Mesangial cell (primary cell): ENCODE results near the gene BTBD19.

- RAMPAGE, long total RNA = no peak
Measured at GRCh38 chr1:44406020-44406426, 968 bp downstream of the RNF220 start.

GRCh38 chr1:44408376-44409336 lies 3.6 kb downstream of the RNF220 start:
- RAMPAGE, long total RNA = no peak

DNA sequence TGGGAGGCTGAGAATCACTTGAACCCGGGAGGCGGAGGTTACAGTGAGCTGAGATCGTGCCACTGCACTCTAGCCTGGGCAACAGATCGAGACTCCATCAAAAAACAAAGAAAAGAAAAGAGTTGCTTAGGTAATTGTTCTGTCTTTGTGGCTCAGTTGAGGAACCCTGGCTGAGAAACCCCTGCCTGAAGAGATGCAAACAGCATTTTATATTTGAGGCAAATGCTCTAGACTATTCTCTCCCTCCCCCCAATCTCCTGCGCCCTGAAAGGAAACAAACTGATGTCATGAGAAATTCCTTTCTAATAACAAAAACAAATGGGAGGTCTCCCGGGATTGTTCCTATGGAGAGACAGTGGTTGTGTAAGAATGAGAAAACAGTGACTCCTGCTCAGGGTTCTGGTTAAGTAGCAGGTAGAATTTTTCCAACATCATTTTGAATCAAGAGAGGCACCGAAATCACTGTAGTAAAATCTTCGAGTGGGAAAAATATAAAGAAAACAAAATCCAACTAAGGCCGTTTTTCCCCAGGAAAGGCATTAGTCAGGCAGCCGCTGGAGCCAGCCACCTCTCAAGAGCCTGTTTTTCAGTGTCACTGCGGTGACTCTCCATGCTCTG lies 80.1 kb downstream of the RNF220 start:
- RAMPAGE, long total RNA = no peak

- RAMPAGE, long total RNA = no peak
Measured at GRCh38 chr1:44587826-44588276, 86.4 kb downstream of the TMEM53 start.

DNA sequence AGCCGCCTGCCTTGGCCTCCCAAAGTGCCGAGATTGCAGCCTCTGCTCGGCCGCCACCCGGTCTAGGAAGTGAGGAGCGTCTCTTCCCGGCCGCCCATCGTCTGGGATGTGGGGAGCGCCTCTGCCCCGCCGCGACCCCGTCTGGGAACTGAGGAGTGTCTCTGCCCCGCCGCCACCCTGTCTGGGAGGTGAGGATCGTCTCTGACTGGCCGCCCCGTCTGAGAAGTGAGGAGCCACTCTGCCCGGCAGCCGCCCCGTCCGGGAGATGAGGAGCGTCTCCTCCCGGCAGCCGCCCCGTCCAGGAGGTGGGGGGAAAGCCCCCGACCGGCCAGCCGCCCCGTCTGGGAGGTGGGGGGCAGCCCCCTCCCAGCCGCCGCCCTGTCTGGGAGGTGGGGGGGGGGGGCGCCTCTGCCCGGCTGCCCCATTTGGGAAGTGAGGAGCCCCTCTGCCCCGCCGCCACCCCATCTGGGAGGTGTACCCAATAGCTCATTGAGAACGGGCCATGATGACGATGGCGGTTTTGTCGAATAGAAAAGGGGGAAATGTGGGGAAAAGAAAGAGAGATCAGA lies 1.1 kb upstream of the KIF2C start:
- RAMPAGE, long total RNA = no peak

GRCh38 chr1:44806727-44807150 lies 412 bp downstream of the DYNLT4 start:
- RAMPAGE, long total RNA = no peak

- RAMPAGE, long total RNA = start-site peak on the plus strand at chr1:44808512-44808535, 27 reads
Measured at GRCh38 chr1:44808241-44808943, at the start of gene BTBD19. TSS of gene BTBD19 (plus strand) at chr1:44808523.

DNA sequence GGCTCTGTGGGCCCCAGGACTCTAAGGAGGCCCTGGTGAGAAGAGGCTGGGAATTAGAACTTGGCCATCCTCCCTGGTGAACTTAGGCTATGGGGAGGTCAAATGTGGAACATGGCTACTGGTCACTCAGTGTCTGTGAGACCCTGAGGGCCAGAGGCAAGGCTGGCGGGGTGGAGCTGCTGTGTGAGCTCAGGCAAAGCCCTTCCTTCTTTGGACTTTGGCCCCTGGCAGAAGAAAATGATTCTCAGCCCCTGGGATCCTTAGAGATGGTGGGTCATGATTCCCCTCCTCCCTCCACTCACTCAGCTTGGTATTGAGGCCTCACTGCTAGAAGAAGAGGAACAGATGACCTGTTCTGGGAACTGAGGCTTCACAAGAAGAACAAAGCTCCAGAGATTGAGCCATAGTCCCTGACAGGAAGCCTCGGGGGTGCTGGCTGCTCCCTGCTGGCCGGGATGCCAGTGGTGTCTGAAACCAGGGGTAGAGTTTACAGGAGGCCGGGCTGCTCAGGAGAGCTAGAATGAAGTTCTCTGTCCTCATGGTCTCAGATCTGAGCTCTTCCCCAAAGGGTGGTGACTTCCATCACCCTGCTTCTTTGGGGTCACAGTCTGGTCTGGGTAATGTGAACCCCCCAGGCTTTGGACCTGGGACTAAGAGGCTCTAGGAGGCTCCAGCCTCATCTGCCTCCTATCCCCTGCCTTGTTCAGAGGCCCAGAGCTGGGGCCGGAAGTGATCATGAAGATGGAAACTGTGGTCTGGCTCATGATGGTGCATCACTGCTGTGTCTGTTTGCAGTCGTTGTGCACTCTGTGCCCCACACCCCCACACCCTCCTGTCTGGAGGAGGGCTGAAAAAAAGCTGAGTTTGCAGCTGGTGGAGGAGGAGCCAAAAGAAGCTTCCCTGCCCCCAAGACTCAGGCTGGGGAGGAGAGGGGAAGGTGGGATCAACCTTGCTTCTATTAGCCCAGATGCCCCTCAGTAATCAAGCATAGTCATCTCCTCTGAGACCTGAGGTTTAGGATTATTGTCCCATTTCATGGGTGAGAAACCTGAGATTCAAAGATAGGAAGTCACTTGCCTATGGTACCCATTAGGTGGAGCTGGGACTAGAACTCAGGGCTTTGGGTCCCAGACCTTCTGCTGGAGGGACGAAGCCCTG lies 1.0 kb downstream of the BTBD19 start:
- RAMPAGE, long total RNA = no peak

- RAMPAGE, long total RNA = no peak
Measured at GRCh38 chr1:45008881-45009926, 1.9 kb downstream of the HECTD3 start.

- RAMPAGE, long total RNA = no peak
Measured at GRCh38 chr1:45017580-45018277, 5.7 kb downstream of the UROD start.

DNA sequence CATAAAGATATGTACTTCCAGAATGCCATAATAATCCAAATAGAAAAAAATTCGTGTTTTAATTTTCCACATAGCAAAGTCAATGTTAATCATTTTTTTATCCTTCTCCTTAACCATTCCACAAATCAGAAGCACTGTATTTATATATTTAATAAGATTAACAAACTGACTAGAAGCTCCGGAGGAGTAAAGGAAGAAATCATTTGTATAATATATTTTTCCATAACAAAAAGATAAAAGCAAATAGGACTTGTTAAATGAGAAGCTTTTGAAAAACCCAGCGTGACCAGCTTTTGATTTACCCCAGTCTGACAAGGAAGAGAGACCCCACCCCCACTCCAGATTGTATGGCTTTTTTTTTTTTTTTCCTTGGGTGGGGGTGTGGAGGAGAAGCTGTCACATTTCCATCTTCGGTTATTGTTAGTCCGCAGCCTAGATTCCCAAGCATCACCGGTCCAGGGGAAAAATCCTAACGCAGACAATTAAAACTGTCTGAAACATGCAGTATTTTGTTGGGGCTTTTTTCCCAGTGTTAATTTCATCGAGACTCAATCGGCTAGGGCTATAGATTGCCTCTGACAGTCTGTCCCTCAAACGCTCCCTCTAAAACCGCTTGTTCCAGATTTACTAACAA lies 1.5 kb downstream of the ZSWIM5 start:
- RAMPAGE, long total RNA = no peak

- RAMPAGE, long total RNA = no peak
Measured at GRCh38 chr1:45325337-45326420, 1.0 kb upstream of the HPDL start.

- RAMPAGE, long total RNA = no peak
Measured at GRCh38 chr1:45554081-45554678, 3.6 kb downstream of the AKR1A1 start.

- RAMPAGE, long total RNA = no peak
Measured at GRCh38 chr1:45557448-45557884, 6.8 kb downstream of the AKR1A1 start.

DNA sequence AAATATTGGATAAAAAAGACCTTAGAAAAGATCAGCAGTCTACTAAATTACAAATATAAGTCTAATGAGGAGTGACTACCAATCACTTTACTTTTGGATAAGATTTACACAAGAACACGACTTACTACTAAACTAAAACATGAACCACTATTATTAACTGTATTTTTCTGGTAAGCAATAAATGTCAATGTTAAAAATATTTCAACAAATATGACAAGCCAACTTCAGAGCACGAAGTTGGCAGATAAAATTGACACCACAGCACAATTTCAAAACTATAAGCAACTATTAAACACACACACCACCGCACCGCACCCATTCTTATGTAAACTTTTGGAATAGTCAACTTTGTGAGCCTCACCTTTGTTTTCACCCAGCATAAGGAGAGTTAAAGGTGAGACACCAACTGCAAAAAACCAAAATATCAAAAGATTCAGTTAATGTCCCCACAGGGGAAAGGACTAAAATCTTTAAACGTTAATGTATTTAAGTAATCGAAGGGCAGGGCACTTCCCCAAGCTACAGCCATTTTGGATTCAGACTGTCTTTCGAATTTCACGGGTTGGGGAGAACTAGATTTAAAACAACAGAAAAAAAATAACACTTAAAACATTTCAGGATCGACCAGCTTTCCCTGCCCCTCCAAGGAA lies 993 bp downstream of the GPBP1L1 start:
- RAMPAGE, long total RNA = no peak

DNA sequence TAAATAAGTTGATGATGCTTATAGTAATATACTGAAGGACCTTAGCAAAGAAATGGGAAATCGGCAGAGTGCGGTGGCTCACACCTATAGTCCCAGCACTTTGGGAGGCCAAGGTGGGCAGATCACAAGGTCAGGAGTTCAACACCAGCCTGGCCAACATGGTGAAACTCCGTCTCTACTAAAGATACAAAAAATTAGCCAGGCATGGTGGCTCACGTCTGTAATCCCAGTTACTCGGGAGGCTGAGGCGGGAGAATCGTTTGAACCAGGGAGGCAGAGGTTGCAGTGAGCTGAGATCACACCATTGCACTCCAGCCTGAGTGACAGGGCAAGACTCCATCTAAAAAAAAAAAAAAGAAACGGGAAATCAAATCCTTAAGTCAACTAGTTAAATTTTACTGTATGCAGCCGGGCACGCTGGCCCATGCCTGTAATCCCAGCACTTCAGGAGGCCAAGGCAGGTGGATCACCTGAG lies 9.7 kb downstream of the TMEM69 start:
- RAMPAGE, long total RNA = no peak

- RAMPAGE, long total RNA = no peak
Measured at GRCh38 chr1:45822542-45823011, 19.2 kb downstream of the MAST2 start.

DNA sequence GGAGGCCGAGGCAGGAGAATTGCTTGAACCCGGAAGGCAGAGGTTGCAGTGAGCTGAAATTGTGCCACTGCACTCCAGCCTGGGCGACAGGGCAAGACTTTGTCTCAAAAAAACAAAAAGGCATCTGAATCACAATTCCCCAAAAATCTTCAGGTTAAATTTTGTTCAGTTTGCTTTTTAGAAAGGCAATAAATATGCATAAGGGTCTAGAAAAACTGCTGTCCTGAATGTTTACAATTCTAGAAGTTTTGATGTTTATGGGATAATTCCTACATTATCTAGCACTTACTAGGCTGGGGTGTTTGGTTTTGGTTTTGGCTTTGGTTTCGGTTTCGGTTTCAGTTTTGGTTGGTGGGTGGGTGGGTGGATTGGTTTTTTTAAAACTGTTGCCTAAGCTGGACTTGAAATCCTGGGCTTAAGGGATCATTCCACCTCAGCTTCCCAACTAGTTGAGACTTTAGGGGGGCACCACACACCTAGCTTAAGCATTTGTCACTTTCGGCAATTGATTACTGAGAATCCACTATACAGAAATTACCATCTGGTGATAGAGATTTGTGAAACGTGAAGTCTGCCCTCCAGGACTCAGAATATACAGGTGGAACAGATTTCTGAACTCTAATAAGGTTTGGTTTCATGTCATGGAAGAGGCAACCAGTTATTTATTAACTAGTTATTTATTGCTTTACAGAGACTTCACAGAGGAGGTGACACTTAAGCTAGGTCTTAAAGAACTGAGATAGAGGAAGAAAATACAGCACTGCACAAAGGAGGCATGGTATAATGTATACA lies 69.8 kb downstream of the PIK3R3 start:
- RAMPAGE, long total RNA = no peak

- RAMPAGE, long total RNA = no peak
Measured at GRCh38 chr1:46112901-46113597, 19.4 kb downstream of the PIK3R3 start.

DNA sequence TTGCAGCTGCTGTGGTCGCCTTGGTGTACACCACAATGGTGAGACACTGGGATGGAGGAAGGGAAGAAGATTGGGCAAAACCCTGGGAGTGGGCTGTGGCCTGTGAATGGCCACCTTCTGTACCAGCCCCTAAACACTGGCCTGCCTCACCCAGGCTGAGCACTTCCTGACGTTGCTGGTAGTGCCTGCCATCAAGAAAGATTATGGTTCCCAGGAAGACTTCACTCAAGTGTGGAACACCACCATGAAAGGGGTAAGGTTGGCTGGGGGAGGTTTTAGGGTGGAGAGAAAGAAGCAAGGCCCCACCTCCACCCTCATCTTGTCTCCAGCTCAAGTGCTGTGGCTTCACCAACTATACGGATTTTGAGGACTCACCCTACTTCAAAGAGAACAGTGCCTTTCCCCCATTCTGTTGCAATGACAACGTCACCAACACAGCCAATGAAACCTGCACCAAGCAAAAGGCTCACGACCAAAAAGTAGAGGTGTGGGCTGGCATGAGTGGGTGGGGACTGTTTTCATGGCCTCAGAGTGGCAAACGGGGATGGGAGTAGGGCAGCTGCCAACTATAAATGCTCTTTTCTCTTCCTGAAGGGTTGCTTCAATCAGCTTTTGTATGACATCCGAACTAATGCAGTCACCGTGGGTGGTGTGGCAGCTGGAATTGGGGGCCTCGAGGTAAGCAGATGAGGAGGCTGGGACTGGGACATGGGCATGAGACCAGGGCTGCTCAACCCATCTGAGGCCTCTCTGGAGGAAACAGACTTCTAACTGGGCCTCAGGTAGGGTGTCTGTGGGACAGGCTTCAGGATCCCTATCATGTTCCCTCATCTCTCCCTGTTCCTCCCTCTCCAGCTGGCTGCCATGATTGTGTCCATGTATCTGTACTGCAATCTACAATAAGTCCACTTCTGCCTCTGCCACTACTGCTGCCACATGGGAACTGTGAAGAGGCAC lies 8.6 kb upstream of the P3R3URF start:
- RAMPAGE, long total RNA = no peak